Aortic smooth muscle cell (primary cell): ENCODE measurements around the gene MGST3.

- RRBS, result no CpG with 5 or more reads among the region's 2 CpGs
Measured at GRCh38 chr1:164591974-164592684, 33.1 kb downstream of the PBX1 start.

- RRBS, result no CpG with 5 or more reads among the region's 6 CpGs
Measured at GRCh38 chr1:164659705-164660662, 101.0 kb downstream of the PBX1 start.

- RRBS, result no CpG with 5 or more reads among the region's 10 CpGs
Measured at GRCh38 chr1:164673637-164674149, 114.7 kb downstream of the PBX1 start.

GRCh38 chr1:164677555-164677948 lies 118.6 kb downstream of the PBX1 start:
- RRBS, result no CpG with 5 or more reads among the region's 2 CpGs

DNA sequence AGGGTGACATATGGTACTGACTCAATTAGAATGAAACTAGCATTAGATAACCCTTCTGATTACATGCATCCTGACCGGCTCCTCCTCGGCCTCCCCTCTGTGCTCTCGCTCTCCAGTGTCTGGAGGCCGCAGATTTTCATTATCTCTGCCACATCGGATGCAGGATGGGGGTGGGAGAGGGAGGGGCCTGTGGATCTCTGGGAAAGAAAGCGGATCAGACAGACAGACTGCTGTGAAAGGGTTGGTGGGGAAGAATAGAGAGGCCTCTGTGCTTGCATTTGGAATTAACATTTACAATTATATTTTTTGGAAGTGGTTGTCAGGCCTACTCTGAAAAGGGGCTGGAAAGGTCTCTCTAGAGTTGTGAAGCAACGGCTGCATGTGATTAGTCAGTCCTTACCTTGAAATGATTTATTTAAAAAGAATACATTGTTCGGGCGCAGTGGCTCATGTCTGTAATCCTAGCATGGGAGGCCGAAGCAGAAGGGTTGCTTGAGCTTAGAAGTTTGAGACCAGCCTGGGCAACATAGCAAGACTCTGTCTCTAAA lies 131.1 kb downstream of the PBX1 start:
- RRBS, result no CpG with 5 or more reads among the region's 10 CpGs

DNA sequence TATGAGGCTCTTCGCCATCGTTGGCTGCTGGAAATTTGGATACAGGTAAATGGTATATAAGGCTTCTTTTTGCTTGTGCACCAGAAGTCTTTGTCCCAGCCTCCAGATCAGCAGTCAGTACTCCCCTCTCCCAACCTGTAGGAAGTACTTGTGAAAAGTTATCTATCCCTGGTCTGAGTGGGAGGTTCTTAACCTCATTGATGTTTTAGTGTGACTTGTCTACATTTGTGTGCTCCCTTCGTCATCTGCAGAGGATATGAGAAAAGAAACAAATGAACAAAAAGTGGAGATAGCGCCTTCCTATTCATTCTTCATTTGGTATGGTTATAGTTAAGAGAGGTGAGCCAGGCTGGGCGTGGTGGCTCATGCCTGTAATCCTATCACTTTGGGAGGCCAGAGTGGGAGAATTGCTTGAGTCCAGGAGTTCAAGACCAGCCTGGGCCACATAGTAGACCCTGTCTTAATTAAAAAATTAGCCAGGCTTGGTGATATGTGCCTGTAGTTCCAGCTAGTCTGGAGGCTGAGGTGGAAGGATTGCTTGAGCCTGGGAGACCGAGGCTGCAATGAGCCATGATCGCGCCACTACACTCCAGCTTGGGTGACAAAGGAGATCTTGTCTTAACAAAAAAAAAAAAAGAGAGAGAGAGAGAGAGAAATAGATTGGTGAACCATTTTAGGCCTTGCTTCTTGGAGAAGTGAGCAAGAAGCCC lies 168.9 kb downstream of the PBX1 start:
- RRBS, result no CpG with 5 or more reads among the region's 8 CpGs

- RRBS, result no CpG with 5 or more reads among the region's 11 CpGs
Measured at GRCh38 chr1:164771253-164772163, 212.5 kb downstream of the PBX1 start.

GRCh38 chr1:165352655-165353309 lies 3.7 kb downstream of the LMX1A start:
- RRBS, result no CpG with 5 or more reads among the region's 41 CpGs

- RRBS, result no CpG with 5 or more reads among the region's 54 CpGs
Measured at GRCh38 chr1:165630640-165631340, at the start of gene MGST3. MGST3 (plus strand) TSS chr1:165631234.

DNA sequence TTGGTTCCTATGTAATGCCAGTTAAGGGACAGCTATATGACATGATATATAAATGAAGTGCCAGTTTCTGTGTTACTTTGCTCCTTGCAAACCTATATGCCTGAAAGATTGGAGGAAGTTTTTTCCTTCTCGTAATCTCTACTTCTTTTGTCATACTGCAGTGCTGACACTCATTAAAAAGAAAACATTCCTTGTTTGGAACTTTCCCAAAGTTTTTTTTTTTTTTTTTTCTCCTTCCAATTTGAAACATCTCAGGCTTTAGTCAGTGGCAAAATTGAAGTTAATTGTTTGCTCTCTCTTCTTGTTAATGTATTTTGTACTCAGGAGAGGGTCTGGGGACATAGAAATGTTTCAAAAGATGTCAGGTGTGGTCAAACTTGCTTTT lies 2.8 kb downstream of the MGST3 start:
- RRBS, result no CpG with 5 or more reads among the region's 1 CpG

DNA sequence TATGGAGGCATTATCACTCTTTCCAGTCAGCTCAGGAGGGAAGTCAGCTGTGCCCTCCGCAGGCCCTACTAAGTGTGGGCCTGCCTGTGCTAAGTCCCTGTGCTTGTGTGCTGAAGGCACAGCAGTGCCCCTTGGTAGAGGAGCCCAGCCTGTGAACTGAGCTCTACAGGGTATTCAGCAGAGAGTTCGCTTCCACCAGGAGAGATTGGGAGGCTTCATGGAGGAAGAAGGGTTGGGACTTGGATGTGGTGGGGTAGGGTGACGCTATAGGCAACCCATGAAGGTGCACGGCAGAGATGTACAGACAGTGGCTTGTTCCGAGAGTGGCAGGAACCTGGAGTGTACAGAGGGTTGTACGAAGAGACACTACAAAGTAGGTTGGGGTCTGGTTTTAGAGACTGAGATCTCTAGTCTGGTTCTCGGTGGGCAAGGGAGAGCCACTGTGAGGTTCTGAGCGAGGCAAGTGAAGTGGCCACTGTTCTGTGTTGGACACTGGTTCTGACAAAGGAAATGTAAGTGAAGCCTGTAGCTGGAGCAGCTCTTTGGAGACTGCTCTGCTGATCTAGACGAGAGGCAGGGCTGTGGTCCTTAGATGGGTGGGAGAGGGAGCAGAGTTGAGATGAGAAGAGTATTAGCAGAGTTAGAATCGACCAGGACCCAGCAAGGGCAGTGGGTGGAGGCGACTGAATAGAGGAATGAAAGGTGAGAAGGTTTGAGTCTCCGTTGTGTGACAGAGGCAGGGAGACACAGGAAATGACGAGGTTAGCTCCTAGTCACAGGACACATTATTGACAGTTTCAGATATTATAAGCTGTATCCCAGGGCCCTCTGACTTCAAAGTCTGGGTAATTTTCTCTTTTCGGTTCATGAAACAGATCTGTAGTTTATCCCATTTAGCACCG lies 69.6 kb downstream of the UCK2 start:
- RRBS, result no CpG with 5 or more reads among the region's 15 CpGs

DNA sequence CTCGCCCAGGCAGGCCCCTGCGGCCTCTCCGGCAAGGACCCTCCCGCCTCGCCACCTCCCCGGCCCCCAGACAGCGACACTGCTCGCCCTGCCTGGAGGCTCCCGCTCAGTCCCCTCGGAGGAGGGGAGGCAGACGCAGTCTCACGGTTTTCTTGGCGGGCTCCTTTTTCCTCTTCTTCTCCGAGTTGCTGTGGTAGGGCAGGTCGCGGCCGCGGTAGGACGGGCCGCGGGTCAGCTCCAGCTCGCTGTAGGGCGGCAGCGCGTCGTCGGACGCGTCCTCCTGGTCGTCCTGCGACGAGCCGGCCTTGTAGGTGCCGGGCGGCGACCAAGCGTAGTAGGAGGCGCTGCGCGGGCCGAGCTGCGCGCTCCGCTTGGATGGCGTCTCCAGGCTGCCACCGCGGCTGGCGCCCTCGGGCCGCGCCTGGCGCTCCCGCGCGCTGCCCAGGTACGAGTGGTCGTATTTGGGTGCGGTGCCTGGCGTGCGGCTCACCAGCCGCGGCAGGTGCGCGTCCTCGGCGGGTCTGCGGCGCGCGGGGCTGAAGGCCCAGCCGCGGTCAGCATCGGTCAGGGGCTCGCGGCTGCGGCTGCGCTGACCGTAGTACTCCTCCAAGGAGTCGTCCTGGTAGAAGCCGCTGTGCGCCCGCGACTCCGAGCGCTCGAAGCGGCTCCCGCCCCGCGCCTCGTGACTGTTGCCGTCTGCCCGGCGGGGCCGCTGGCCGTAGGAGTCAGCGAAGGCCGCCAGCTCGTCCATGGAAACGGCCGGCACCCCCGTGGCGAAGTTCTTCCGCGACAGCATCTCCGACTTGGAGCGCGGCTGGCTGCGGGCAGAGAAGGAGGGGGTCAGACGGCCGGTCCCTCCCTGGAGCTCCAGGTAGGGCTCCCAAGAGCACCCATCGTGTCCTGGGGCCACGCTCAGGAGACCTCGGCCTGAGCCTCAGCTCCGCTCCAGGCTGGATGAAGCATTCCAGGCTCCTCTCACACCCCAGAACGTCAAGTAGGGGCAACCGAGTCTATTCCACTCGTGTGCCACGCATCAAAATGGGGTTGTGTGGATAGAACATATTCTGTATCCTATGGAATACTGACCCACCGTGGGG lies 44.8 kb upstream of the TADA1 start:
- RRBS, result 6% methylated on average over 19 of the region's 120 CpGs

DNA sequence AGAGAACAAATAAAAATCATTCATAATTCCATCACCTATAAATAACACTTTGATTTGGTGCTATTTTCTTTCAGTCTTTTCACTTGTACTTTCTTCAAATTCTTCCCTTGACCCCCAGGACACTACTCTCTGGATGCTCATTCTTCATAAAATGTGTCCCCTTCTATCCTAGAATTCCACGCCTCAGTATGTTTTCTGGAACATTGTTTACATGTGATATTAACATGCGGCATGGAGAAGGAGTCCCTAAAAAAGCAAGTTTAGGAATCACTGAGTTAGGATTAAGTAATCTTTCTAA lies 31.7 kb downstream of the GPA33 start:
- RRBS, result no CpG with 5 or more reads among the region's 2 CpGs

GRCh38 chr1:167236484-167237269 lies 16.0 kb downstream of the POU2F1 start:
- RRBS, result no CpG with 5 or more reads among the region's 6 CpGs

DNA sequence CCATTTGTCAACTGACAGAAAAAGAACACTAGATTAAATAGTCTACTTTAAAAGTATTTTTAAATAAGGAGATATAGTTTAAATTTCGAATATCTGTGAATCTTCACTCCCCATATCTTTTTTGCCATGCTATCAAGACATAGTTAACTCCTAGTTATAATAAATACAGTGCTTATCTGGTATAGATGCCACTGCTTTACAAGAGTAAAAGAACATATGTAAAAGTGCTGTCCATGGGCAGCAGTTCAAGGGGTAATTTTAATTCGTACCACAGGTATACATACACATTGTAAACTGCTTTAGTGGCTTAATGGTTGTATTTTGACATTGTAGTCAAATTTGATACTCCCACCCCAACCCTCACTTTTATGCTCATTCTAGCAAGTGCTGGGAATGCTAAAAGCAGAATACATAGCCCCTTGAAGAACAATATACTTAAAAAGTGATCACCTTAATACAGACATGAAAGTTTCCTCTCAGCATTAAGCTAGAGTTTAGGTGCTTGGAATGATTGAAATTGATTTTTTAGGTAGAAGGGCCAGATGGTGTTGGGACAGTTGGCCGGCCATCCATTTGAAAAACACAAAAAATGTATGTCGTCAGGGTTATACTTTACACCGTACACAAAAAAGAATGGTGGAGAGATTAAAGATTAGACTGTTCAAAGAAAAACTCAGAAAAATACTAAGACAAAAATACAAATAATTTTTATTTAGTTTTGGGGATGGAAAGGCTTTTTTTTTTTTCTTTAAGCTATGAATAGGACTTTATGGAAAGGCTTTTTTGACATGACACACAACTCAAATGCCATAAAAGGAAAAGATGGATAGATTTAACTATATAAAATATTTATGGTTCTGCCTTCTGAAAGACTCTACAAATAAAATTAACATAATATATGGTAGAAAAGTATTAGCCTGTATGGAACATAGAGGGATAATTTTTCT lies 18.8 kb downstream of the POU2F1 start:
- RRBS, result no CpG with 5 or more reads among the region's 5 CpGs

GRCh38 chr1:167265083-167265393 lies 44.4 kb downstream of the POU2F1 start:
- RRBS, result no CpG with 5 or more reads among the region's 1 CpG

GRCh38 chr1:167450700-167451519 lies 67.4 kb downstream of the CD247 start:
- RRBS, result no CpG with 5 or more reads among the region's 9 CpGs

DNA sequence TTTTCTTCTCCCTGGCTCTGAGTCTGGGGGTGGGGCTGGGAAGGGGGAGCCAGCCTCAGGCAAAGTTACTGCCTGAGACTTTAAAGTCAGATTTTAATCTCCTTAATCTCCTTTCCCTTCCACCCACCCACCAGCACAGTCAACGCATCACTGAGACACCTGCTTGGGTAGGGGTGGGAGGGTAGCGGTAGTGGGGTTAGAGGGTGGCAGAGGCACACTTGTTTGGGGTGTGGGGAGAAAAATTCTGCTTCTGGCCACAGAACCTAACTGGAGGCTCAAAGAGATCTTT lies 44.2 kb downstream of the CD247 start:
- RRBS, result no CpG with 5 or more reads among the region's 2 CpGs

DNA sequence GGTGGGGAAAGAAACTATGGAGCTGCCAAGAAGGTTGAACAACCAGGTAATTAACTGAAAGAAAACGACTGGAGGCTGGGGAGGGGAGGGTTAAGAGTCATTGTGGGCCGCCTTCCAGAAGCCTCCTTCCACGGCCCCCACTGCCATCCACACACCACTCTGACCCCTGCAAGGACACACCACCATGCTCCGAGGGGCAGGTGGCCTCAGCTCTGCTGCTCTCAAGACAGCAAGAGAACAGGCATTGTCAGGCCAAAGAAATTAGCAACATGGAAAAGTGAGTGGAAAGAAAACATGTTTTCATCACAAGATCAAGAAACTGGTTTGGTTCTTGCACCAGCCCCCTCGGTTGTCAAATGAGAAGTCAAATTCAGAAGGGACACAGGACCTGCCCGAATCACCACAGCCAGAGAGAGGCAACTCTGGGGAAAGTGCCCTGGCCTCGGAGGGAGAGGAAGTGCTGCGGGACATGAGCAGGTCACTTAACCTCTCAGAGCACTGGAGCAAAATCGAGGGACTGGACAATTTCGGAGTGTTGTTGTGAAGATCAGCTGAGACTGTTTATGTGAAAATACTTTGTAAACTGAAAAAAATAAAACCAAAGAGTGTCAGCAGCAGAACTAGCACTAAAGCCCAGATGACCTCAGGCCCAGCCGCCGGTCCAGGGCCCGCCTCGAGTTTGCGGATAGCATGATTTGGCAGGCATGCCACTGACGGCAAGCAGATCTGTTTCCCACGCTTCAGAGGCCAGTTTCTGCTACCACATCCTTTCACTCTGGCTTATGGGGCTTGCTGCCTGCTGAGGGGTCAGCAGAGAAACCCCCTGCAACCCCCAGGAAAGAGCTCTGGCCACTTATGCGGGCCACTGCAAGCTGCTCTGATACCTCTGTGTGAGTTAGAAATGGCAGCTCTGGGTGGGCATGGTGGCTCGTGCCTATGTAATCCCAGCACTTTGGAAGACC lies 32.2 kb downstream of the CD247 start:
- RRBS, result no CpG with 5 or more reads among the region's 19 CpGs

DNA sequence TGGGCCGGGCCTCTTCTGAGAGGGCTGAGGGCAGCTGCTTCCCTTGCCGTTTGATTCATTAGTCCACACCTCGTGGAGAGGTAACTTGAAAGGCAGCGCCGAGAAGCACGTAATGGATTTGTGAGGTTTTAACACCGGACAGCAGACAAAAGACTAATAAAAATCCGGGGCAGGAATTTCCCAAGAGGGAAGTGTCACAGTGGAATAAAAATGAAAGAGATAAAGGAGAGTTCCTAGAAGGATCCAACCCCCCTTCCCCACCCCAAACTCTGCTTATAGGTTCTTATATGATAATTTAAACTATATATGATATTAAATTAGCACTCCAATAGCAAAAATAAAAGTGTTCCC lies 29.4 kb downstream of the CD247 start:
- RRBS, result no CpG with 5 or more reads among the region's 8 CpGs